Occipital lobe (tissue), 2 donors: ENCODE results near the gene ATP2C1.

DNA sequence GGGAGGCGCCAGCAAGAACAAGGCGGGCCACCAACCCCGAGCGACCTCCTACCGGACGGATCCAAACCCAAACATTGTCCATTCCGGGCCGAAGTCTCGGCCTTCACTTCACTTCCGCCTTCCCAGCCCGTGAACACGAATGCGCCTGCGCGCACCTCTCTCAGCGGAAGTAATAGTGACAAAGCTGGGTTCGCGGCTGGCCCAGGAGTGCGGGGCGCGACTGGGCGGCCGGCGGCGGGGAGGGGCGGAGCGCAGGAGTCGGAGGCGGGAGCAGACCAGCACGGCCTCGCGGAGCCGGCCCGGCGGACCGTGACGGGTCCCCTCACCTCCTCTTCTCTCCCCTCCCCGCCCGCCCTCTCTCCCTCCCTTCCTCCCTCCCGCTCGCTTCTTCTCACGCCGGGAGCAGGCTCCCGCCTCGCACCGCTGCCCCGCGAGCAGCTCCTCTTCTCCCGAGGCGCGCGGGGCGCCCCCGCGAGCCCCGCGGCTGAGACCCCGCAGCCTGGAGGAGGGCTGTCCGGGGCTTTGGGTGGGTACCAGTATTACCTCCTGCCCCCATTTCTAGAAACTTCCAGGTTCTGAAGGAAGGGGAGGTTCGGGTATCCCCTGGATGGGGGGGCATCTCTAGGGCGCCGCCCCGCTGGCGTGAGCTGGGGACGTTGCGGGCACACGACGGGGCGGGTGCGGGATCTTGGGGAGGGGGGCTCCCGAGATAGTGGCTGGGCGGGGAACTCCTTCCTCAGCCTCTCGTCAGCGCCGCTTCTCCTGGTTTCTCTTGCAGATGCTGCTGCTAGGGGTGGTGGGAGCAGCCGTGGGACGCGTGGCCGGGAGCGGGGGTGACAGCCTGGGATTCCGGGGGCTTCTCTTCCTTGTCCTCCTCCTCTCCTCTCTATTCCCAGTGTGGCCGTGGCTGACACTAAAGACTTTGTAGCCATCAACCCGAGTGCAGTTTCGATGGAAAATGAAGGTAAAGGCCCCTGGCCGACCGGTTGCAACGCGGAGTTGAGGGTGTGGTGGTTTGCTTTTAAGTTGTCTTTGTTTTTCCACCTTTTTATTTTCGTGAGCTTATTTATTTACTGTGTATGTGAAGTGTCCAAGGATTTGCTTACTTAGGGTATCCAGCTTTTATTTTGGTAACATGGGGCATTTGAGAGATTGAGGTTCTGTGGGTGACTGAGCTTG is at the start of gene ATP2C1:
TSS of gene ATP2C1 (plus strand) at position 273 of the 1,179 bp plus-strand sequence.
- RAMPAGE, long total RNA, result start-site peak on the minus strand centred at position 119 of the sequence, 58 bp wide, 8 and 15 reads in 2 replicates

- RAMPAGE, long total RNA, result no peak
These were observed 82.5 kb downstream of the NEK11 start for GRCh38 chr3:131109192-131109527.

DNA sequence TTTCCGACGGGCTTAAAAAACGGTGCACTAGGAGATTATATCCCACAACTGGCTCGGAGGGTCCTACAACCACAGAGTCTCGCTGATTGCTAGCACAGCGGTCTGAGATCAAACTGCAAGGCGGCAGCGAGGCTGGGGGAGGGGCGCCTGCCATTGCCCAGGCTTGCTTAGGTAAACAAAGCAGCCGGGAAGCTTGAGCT is 49.9 kb upstream of the NUDT16 start:
- RAMPAGE, long total RNA, result no peak

DNA sequence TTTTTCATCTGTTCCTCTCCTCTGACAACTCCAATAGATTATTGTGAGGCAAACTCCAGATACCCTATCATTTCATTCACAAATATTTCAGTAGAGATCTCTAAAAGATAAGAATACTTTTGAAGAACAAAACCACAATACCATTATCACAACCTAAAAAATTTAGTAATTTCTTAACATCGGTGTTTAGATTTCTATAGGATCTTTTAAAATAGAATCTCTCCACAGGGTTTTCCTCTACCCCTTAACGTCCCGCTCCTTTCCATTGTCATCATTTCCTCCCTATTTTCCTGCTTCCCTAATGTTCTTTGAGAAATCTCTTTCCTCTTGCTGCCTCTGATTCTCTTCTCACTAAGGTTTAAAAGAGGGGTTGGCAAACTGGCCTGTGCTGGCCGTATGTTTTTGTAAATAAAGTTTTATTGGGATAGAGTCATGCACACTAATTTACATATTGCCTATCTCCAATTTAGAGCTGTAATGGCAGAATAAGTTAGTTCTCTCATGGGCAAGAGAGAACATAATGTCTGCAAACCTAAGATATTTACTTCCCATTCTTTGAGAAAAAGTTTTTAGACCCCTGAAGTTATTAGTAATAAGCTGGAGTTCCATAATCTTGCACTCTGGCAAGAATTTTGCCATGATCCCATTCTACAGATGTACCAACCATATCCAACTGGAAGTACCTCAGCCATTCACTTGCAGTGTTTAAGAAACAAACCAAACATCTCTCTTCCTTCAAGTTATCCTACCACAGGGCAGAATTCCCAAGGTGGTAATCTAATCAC is 25.0 kb downstream of the MRPL3 start:
- RAMPAGE, long total RNA, result no peak

GRCh38 chr3:132285012-132286014 is 31.9 kb upstream of the ACP3 start:
- RAMPAGE, long total RNA, result no peak

- RAMPAGE, long total RNA, result no peak
These were observed 600 bp upstream of the NPHP3 start for GRCh38 chr3:132722692-132723326.

GRCh38 chr3:133448318-133449405 is 48.8 kb downstream of the BFSP2 start:
- RAMPAGE, long total RNA, result no peak

DNA sequence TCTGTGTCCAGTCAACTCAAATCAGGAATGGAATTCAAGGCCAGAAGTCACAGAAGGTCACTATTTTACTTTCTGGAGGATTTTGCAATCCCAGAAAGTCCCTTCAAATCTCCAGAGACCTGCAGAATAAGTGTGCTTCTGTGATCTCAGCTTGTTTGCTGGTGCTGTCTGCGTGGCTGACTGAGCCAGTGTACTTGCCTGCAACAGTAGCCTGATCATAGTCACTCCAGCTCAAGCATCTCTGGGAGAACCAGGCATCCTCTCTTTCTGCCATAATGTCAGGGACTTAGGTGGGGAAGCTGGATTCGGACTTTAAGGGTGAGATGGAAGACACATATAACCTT is 69.6 kb downstream of the BFSP2 start:
- RAMPAGE, long total RNA, result no peak

GRCh38 chr3:133473923-133474602 is 74.2 kb downstream of the BFSP2 start:
- RAMPAGE, long total RNA, result no peak

- RAMPAGE, long total RNA, result no peak
These were observed 13.8 kb upstream of the TOPBP1 start for GRCh38 chr3:133675643-133675911.

GRCh38 chr3:133750308-133750694 is 4.1 kb downstream of the TF start:
- RAMPAGE, long total RNA, result no peak

GRCh38 chr3:133756736-133757072 is 10.5 kb downstream of the TF start:
- RAMPAGE, long total RNA, result no peak

- RAMPAGE, long total RNA, result no peak
These were observed 17.8 kb downstream of the TF start for GRCh38 chr3:133763772-133764546.

GRCh38 chr3:133948190-133949003 is 52.7 kb upstream of the RAB6B start:
- RAMPAGE, long total RNA, result no peak

- RAMPAGE, long total RNA, result no peak
These were observed 1.1 kb downstream of the SLCO2A1 start for GRCh38 chr3:134028382-134029197.

- RAMPAGE, long total RNA, result no peak
These were observed 95.4 kb downstream of the RYK start for GRCh38 chr3:134155140-134155813.

DNA sequence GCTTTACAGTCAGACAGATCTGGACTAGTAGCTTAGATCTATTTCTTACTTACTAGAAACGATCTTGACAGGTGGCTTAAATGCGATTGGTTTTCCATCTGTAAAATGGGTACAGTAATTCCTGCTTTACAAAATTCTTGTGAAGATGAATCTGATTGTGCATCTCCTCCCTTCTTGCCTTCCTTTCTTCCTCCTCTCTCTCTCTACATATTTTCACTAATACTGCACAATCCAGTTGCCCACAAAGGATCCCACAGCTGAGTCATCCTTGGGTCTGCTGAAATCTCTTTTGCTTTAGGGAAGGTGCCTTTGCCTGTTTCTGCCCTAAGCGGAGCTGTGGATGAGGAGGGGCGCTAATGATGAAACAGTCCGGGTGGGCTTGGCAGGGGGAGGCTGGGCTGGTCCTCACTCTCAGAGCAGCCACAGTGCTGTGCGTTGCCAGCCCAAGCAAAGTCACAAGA is 46.1 kb downstream of the AMOTL2 start:
- RAMPAGE, long total RNA, result no peak

DNA sequence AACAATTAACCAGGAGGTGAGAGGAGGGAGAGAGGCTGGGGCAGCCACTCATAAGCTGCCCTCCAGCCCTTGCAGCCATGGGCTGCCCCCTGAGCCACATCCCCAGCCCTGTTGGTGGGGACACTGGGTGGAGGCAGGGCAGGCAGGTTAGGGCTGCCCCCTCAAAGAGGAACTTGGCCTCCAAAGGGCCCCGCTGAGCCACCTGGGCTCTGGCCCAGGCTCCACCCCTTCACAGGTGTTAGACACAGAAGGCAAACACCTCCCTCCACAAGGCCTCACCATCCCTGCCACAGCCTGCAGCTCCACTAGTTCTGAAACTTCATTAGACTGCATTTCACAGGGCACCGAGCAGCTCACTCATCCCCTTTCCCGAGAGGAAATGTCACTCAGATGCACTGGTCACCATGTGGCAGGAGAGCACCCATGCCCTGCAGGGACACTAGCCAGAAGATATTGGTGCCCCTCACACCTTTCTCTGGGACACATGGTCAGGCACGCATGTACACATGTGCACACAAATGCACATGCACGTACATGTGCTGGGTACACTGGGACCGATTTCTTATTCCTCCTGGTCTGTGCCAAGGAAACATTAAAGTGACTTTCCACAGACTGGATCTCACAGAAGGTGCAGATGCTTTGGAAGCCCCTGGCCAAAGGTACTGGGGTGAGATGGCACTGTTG is 20.2 kb downstream of the AMOTL2 start:
- RAMPAGE, long total RNA, result no peak

- RAMPAGE, long total RNA, result no peak
These were observed 5.1 kb downstream of the AMOTL2 start for GRCh38 chr3:134368744-134369924.

GRCh38 chr3:134394264-134394714 is 20.0 kb upstream of the AMOTL2 start:
- RAMPAGE, long total RNA, result no peak